HT-29 (cell line): ENCODE measurements around the genes UBE2Z and B4GALNT2.

- RAMPAGE, long total RNA, result no peak
These were observed 528 bp downstream of the PNPO start for GRCh38 chr17:47941882-47942316.

DNA sequence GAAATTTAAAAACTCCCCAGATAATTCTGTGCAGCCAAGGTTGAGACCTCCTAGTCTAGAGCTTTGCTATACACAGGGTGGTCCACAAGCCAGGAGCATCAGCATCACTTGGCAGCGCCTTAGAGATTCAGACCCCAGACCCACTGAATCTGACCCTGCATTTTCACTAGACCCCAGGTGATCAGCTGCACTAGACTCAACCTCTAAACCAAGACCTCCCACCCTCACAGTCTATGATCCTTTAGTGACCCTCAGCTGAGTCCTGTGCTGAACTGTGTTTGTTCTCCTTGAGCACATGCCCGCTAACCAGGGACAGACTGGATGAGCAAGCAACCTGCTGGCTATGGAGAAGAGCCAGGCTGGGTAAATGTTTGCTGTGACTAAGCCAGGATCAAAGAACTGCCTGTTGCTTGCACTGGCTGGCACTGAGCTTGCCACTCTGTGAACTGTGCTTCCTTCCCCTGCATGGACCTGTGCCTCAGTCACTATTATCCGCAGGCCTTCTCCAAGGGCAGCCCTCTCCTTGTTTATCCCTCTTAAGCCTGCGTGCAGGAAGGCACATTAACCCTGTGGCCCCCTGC, 7.2 kb downstream of the PNPO start:
- RAMPAGE, long total RNA, result no peak

GRCh38 chr17:48003022-48004039, 32.4 kb downstream of the CDK5RAP3 start:
- RAMPAGE, long total RNA, result no peak

GRCh38 chr17:48052885-48053146, 4.7 kb downstream of the NFE2L1 start:
- RAMPAGE, long total RNA, result no peak

DNA sequence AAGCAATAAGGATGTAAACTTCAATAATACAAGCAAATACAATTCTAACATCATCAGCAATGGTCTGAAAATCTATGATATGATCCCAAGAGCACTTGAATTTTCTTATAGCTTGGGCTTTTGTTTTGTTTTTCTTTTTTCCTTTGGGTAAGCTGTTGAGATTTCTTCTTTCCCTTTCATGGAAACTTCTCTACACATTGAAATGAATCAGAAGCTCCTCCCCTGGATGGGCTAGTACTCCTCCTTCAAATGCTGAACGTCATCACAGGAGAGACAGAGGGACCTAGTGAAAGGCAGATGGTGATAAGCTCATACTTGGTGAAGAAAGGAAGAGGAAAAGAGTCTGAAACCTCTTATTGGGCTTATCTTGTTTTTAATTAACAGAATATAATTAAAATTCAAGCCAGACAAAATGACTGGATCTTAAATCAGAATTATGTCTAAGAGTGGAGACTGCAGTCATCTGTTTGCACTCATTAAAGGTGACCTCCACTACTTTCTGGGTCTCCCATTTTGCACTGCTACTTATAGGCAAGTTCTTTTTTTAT, 147.3 kb downstream of the SNX11 start:
- RAMPAGE, long total RNA, result no peak

DNA sequence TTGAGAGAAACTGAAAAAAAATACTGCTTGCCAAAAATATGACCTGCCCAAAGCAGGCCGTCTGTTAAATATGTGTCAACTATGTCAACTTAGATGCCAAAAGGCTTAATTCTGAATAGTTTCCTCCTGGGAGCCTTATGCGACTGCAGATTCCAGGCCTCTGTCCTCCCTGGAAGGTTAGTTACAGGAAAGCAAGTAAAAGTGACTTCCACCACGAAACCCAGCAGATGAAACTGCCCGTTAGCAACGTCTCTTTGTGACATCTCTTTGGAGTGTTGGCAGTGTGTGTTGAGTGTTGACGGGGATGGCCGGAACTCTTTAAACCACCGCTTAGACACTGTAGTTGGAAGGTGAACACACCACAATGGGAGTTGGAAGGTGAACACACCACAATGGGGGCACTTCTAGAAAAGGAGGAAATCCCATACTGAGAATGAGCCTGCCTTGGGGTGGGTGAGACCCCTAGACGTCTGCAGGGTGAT, 908 bp downstream of the SKAP1 start:
- RAMPAGE, long total RNA, result no peak

- RAMPAGE, long total RNA, result no peak
These were observed 1.0 kb upstream of the HOXB4 start for GRCh38 chr17:48579170-48579530.

GRCh38 chr17:48586294-48586764, 3.7 kb downstream of the HOXB3 start:
- RAMPAGE, long total RNA, result no peak

DNA sequence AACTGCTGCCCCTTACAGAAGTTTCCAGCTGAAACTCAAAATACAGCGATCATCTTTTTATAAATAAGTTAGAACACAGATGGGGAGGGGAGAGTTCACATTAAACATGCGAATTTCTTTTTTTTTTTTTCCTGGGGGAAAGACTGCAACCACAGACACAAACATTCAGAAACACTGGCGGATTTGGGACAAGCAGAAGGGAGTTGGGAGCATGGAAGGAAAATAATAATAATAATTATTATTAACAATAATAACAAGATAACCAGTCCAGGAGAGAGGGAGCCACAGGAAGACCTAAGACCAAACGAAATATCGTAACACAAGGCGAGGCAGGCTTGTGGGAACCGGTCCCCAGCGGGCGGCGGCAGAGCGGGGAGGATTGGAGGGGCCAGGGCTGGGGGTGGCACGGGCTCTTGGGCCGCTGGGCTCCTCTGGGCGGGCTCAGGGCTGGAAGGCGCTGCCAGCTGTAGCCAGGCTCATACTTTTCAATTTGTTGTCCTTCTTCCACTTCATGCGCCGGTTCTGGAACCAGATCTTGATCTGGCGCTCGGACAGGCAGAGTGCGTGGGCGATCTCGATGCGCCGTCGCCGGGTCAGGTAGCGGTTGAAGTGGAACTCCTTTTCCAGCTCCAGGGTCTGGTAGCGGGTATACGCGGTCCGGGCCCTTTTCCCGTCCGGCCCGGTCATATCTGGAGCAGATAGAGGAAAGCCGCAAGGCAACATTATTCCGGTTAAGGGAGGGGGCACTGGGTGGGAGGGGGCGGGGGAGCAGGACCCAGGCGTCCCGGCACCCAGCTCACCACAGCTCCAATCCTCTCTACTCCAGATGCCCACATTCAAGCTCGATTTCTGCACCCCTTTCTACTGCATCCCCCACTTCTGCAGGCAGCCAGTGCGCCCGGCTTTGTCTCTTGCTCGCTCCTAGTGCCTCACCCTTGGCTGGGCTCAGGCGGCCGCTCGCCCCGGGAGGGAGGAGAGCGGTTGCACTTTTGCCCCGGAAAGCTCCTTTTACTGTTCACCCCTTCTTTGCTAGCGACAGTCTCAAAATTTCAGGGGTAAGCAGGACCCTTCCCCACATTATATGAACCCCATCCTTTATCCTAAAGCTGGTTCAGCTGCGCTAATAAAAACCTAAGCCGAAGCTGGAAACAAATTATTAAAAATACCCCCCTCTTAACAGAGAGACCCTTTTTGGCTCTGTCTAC, 1.4 kb downstream of the HOXB5 start:
- RAMPAGE, long total RNA, result no peak

GRCh38 chr17:48593883-48594237, 281 bp upstream of the HOXB5 start:
- RAMPAGE, long total RNA, result no peak

- RAMPAGE, long total RNA, result no peak
These were observed 1.5 kb upstream of the HOXB9 start for GRCh38 chr17:48627570-48628189.

DNA sequence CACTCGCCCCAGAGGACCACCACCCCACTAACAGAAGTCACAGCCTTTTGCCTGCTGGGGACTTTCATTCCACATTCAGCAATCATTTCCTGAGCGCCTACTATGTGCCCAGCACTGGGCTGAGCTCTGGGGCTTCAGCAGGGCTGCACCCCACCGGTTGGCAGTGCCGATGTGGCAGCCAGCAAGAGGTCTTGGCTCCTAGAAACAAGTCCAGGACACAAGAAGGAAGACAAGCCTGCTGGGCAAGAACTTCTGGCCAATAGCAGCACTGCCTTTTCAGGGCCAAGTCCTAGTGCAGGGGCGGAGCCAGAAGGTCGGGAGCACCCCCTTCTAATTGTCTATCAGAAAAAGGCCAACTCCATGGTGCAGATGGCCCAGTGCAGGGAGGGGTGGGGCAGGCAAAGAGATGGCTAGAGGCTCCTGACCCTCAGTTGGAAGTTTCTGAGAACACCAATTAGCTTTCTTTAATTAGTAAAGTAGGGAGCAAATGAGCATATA, 13.0 kb upstream of the HOXB9 start:
- RAMPAGE, long total RNA, result start-site peak on the minus strand centred at position 210 of the sequence, 97 bp wide, 38 and 47 reads in 2 replicates

- RAMPAGE, long total RNA, result no peak
These were observed 1.5 kb downstream of the PRAC1 start for GRCh38 chr17:48720527-48721475.

- RAMPAGE, long total RNA, result no peak
These were observed 920 bp downstream of the ATP5MC1 start for GRCh38 chr17:48893371-48894042.

DNA sequence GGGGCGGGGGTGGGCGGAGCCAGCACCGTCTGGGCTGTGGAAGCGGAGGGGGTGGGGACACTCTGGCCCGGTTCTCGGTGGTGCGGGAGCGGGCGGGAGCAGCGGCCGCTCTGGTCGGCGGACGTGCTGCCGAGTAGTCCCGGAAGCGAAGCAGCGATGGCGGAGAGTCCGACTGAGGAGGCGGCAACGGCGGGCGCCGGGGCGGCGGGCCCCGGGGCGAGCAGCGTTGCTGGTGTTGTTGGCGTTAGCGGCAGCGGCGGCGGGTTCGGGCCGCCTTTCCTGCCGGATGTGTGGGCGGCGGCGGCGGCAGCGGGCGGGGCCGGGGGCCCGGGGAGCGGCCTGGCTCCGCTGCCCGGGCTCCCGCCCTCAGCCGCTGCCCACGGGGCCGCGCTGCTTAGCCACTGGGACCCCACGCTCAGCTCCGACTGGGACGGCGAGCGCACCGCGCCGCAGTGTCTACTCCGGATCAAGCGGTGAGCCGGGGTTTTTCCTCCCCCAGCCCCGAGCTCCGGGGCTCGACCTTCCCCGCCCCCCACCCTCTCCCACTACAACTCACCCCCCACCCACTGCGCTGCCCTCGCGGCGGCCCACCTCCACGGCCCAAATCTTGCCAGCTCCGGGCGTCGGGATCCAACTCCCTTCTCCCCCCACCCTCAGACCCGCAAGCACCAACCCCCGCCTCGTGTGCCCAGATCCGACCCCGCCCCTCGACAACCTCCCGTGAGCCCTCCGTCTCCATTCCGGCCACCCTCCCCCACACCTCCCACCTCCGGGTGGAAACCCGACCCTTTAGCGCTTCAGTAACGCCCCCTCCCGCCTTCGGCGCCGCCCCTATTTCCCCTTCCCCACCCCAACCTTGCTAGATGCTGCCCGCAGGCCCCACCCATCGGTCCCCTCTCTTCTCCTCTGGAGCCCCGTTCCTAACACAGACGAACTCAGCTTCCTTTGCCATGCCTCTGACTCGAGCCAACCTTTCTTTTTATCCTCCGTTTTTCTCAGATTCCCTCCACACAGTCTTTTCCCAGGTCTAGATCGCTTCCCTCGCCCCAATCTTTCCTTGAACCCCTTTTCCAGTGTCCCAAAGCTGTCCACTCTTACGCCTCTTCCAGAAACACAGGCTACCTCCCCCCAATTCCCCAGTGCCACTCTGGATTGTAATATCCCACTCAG, at the start of gene UBE2Z:
Gene UBE2Z, plus strand, starts transcription at position 60 of the 1,170 bp plus-strand sequence.
- RAMPAGE, long total RNA, result no peak

DNA sequence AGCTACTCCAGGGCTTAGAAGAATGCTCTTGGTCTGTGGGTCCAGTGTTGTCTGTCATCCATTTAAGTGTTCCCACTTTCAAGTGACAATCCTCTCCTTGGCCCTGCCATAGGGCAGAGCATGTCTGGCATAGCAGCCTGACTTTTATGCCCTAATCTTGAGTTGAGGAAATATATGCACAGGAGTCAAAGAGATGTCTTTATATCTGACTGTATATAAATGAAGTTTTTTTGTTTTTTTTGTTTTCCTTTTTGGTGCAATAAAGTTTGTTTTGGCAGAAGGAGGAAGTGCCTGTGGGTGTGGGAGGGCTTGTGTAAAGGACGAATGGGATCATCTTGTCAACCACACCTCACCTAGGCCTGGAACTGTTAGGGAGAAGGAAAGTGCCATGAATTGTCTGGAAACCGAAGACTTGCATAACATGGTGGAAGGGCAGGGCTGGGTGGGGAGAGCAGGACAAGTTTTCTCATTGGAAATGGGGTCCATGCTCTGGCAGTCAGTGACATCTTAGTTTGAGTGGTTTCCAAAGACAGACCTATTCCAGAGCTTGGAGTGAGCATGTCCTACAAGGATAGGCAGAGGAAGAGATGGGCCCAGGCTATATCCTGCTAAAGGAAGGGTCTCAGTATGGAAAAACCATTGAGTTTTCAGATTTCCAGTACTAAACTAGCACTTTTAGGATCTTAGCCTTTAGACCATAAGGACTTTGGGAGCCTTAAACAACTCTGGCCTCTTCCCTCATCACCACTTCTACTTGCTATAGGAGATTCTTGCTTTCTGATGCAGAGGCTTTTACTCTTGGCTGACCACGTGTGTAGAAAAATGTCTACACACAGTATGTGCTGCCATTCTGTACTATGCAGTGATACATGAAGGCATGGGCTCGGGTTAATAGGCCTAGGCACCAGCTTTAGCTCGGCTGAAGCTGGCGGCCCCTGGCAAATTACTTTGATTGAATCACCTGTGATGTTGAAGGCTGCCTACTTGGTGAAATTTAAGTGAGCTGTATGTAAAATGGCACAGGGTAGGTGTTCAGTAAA, 15.5 kb downstream of the SNF8 start:
- RAMPAGE, long total RNA, result no peak

- RAMPAGE, long total RNA, result no peak
These were observed 6.1 kb upstream of the IGF2BP1 start for GRCh38 chr17:48991101-48991538.

DNA sequence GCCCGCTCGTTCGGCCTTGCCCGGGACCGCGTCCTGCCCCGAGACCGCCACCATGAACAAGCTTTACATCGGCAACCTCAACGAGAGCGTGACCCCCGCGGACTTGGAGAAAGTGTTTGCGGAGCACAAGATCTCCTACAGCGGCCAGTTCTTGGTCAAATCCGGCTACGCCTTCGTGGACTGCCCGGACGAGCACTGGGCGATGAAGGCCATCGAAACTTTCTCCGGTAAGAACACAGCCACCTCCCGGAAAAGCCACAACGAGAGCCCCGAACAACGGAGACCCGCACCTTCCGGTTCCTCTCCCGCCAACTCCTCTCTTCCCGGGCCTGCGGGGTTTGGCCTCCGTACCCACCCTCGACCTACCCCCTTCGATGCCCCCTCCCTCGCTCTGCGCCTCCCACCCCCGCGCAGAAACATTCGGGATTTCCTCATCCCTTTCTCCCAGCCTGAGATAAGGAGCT, 541 bp downstream of the IGF2BP1 start:
- RAMPAGE, long total RNA, result no peak

DNA sequence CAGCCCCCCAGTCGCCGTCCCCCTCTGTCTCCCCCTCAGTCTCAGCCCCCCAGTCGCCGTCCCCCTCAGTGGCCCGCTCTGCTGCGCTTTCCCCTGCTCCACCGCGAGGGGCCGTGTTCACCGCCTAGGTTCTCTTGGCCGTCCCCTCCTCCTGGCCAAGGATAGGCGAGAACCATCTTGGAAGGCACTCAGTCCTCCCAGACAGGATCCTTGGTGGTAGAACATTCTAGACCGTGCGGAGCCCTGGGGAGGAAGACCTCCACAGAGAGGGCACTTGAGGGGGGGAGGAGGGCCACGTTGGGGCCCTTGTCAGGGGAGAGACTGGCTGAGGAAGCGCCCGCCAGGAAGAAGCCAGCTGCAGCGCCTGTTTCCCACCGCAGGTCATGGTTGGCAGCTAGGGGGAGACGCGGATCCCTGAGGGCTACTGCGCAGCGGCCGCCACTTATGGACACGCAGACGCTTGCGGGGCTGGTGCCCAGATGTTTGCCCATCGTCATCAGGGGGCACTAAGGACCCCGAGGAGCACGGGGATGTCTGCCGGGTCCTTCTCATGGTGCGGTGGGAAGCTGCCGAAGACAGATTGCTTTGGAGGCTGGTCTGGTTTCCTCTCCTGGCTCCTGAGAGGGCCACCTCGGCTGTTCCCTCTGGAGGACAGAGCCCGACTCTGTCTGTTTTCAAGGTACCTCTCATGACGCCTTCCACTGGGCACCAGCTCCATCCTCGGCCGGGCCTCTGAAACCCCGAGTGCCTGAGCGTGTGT, 17.3 kb downstream of the IGF2BP1 start:
- RAMPAGE, long total RNA, result no peak

DNA sequence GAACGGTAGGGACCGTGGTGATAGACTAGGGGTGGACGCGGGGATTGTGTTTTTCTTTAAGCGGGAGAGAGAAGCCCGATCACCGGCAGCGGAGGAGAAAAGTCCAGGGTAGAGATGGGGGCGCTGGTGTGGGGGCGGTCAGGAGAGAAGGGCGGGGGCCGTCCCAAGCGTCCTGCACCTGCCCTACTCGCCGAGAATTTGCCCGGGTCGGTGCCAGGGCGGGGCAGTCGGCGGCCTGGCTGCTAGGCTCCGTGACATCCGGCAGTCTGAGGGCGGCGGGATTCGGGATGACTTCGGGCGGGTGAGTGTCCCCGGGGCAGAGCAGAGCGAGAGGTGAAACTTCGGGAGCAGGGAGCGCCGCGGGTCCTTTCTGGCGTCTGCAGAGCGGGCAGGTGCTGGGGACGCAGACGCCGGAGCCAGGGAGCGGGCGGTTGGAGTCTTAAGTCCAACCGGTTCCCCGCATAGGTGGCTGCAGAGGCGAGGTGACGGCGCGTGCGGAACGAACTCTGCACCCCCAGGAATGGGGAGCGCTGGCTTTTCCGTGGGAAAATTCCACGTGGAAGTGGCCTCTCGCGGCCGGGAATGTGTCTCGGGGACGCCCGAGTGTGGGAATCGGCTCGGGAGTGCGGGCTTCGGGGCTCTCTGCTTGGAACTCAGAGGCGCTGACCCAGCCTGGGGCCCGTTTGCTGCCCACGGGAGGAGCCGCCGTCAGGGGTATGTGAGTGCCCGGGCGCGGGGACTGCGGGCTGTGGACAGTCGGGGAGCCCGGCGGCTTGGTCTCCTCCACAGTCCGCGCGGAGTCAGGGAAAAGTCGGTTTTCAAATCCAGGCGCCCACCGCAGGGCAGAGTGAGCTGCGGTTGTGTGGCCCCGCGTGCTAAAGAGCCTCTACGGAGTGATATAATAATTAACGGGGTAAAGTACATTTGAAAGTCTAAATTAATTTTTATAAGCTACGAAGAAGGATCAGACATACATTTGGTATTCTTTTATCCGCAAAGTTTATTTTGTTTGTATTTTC, at the start of gene B4GALNT2:
Gene B4GALNT2, plus strand, starts transcription at position 264 of the 1,019 bp plus-strand sequence.
- RAMPAGE, long total RNA, result no peak